PC-3 (cell line): Measurements from ENCODE around the gene CAVIN2.

DNA sequence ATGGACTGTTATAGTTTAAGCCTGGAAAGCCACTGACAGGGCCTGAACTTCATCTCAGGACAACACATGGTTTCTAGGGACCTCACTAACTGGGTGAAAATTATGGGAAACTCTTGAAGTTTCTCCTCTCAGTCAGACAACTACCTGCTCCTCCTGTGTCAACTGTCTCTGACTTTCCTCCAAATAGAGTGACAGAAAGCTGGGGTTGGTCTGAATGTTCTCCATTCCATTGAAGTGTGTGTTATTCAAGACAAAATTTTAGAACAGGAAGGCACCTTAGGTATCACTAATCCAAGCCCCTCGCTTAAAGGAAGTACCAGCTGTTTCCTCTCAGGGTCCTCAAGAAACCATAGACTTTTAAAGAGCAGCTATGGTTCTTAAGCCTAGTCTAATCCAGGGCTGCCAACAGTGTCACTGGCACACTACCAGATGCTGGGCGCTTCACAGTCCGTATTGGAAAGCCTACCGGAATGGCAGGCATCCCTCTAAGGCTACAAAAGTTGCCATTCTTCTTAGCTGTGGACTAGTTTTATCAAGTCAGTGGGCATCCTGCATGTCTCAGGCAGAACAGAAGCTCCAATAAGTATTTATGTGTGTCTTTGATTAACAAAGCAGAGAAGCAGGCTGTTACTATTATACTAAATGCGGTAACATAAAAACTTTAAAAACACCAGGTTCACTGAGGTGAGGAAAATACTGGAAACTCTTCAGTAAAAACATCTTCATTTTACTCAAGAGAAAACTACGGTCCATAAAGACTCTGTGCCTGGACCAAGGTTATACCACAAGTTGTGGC lies 1.9 kb downstream of the NEMP2 start:
- RAMPAGE, long total RNA: no peak

GRCh38 chr2:190537671-190538202 lies 3.2 kb upstream of the NEMP2 start:
- RAMPAGE, long total RNA: no peak

GRCh38 chr2:190659303-190659851 lies 10.5 kb downstream of the NAB1 start:
- RAMPAGE, long total RNA: no peak

DNA sequence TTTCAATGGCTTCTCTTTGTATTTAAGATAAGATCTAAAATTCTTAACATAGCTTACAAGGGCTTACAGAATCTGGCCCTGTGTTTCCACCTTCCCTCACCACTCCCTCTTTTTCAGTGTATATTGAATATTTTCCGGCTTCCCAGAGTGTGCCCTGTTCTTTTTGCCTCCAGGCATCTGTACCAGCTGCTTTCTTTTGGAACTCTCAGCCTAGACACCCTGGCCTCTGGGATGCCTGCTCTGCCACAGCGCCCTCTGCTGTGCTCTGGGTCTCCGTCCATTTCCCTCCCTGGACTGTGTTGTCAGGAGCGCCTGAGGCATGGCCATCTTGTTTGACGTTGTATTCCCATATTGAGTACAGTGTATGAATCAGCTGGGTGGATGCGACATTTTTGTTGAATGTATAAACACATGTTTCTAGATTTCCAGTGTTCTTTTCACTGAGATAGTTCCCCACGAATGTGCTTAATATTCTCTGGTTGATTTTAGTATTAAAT lies 31.4 kb downstream of the NAB1 start:
- RAMPAGE, long total RNA: no peak

DNA sequence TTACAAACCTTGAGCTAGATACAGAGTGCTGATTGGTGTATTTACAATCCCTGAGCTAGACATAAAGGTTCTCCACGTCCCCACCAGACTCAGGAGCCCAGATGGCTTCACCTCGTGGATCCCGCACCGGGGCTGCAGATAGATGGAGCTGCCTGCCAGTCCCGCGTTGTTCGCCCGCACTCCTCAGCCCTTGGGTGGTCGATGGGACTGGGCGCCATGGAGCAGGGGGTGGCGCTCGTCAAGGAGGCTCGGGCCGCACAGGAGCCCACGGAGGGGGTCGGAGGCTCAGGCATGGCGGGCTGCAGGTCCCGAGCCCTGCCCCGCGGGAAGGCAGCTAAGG lies 111.9 kb downstream of the NAB1 start:
- RAMPAGE, long total RNA: no peak

- RAMPAGE, long total RNA: no peak
Observed at GRCh38 chr2:190882432-190883182, 2.0 kb downstream of the GLS start.

GRCh38 chr2:190961881-190962809 lies 51.8 kb downstream of the STAT1 start:
- RAMPAGE, long total RNA: no peak

DNA sequence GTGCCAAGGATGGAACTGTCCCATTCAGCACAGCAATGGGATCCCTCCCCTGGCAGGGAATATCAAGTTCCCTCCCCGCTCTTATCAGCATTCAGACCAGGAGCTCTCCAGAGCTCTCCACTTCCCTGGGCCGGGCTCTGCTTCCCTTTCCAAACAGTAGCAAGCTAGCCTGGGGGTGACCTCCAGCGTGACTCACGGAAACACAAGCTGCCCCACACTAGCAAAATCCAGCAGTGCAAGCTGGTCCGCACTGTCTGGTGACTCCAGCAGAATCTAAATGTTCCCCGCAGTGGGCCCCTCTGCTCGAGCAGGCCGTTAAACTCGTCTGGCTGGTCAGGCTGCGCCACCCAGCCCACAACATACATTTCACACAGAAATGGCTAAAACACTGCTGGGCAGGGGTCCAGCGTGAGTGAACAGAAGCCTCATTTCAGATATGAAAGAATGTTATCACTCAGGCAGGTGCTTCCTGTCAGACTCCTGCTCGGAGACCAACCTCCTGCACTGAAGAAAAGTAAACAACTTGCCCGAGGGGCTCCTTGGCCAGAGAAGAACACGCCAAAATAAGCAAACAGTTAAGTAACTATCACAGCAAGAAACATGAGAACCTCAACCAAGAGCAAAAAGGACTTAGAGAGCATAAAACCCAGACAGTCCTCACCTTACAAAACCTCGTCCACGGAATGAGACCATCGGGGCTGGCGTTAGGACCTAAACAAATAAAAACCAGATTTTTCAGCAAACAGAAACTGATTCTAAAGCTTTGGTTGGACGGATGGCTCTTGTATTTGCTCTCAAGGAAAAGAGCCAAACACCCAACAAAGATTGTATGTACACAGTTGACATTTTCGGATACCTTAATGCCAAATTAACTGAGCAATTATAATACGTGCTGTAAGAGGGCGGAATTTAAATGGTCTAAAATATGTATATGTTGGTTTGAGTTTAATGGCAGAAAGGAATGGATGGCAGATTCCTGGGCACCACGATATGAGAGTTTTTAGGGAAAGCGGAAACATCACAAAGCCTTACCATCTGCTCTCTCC lies 33.7 kb downstream of the STAT1 start:
- RAMPAGE, long total RNA: no peak

DNA sequence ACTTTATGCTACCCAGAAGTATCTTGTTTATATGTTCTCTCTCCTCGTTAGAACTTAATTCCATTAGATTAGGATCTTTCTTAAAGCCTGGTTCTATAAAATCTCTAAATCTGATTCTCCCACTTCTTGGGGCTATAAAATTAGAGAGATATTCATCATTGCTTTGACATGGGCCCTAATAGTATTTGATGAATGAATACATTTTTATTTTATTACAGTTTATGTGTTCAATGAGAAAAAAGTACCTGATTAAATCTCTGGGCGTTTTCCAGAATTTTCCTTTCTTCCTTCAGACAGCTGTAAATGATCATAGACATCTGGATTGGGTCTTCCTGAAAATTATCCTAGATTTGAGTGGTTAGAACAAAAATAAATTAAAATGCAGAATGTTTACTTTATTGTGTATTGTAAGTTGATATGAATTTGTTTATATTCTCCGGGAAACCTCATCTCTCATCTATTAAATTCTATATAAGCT lies 6.6 kb downstream of the STAT1 start:
- RAMPAGE, long total RNA: no peak

DNA sequence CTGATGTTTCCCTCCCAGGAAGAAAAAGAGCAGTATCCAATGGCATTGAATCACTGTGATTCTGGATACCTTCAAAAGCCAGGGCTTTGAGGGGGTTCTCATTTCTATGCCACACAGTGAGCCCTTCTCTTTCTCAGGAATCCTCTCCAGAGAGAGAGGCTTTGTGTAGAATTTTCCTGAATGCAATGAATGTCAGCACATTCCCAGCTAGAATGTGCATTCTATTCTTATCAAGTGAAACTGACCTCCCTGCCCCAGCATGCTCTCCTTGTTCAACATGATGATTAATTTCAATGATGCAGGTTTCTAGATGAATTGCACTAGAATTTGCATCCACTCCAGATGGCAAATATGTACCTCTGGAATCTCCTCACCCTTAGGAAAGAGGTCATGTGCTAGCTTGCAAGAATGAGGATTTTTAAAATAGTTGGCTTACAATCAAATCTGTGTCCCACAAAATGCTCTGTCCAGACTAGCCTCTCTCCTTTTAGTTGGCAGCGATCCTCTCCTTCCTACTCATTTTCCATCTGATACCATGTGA lies 20.8 kb upstream of the STAT4 start:
- RAMPAGE, long total RNA: no peak

DNA sequence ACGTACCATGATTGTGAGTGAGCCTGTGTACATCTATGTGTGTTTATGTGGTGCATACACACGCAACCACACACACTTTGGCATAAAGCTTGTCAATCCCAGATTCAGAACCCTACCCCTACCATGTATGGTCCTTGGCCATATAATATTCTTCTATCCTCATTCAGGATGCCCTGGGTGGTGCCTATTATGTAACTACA lies 11.3 kb upstream of the MYO1B start:
- RAMPAGE, long total RNA: no peak

DNA sequence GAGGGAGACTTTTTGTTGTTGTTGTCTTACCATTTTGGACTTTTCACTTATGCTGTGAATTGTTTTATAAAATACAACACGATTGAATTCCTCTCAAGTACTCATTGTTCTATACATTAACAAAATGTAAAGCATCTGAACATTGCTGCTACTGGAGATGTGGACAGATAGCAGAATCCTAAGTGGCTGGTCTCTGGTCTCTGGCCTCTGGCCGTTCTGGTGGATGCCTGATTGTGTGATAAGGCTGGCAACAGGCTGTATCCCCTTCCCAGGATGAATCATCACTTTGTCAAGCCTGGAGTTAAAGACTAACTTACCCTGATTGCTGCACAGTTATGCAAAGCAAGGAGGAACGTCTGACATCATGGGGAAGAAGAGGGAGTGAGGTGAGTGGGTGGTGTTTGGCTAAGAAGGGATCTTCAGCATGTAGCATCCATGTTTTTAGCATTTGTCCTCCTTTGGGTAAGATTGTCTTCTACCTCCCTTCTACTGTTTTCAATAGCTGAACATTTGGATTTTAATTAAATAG lies 2.5 kb downstream of the MYO1B start:
- RAMPAGE, long total RNA: no peak

DNA sequence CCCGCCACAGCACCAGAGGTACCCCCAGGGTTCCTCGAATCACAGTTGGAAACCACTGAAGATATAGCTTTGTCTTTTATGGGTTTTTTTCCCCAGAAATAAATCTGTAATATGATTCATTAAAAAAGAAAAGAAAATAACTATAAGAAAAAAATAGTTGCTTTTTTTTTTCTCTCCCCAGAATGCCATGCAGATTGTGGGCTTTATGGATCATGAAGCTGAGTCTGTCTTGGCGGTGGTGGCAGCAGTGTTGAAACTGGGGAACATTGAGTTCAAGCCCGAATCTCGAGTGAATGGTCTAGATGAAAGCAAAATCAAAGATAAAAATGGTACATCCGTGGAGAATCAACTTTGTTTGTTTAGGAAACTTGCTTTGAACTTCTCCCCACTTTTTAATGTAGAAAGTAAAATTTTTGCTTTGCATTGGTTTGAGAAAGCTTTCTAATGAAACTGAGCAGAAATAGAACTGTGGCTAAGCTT lies 118.4 kb downstream of the MYO1B start:
- RAMPAGE, long total RNA: no peak

DNA sequence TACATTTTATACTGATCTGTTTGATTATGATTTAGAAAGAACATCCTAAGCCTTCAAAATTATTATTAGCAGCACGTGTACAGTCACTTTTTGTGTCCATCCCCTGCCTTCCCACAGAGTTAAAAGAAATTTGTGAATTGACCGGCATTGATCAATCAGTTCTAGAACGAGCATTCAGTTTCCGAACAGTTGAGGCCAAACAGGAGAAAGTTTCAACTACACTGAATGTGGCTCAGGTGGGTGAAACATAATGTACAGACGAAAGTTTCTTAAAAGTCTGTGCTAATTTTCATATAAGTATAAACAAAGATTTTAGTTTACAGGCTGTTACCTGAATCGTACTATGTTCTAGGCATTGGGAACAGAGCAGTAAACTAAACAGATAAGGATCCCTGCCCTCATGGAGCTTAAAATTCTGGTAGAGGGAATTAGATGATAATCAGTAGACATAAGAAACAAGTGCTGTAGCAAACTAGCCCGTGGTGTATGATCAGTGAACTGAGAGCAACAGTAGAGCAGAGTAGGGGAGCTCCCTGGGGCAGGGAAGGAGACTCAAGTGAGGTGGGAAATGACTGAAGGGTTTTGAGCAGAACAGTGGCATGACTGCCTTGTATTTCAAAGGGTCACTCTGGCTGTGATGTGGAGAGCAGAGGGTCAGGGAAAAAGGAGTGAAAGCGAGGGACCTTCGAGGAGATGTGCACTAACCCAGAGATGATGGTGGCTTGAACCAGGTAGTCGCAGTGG lies 119.0 kb downstream of the MYO1B start:
- RAMPAGE, long total RNA: no peak

DNA sequence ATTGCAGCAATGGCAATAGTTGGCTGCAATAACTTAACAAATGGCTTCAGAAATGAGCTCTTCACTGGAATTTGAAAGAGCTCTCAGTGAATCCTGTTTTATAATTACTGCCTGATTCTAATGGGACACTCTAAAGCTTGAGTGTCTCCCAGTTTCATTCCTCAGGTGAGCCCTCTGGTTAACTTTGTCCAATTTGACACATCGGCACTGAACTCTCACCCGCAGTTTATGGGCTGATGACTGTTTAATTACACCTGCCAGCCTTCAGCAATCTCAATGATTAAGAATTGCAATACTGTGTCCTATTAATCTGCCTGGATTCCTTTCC lies 110.8 kb upstream of the NABP1 start:
- RAMPAGE, long total RNA: no peak

DNA sequence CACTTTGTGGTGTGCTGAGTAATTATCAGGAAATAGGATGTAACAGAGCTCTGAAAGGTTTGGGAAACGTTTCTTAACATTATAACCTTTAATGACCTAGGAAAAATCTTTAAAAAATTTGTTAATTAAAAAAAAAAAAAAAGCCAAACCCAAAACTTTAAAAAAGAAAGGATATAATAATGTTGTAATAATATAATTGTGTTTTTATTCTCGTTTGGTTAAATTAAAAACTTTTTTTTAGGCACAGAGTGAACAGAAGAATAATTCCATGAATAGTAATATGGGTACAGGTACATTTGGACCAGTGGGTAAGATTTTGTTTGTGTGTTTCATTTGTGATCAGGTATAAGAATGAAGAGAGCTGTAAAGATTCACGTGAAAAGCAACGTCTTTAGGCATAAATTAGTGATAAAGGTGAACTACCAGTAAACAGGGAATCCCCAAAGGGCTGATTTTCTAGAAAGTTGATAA lies 6.1 kb downstream of the NABP1 start:
- RAMPAGE, long total RNA: no peak

DNA sequence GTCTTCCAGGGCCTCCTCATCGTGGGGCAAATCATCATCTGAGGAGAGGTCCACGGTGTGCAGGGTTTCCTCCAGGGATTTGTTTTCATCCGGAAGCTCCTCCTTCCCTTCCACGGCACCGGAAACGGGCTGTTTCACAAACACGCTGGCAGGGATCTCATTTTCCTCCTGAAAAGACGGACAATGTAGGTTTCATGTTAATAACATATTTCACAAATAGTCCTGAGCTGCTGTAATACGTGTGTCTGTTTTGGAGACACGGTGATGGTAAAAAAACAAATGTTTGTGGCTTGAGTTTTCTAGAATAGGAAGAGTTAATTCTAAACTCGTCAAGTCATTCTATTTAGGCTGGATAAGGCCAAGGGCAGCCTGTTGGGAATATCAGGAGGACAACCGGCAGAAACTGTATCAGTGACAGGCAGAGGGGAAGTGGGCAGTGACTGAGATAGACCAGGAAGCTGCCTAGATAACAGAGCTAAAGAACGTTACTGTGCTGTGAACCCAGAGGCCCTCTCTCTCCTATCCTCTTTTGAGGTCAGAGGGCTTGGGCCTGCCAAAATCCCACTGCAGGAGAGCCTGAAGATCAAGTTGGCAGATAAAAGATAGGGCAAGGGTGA lies 10.2 kb downstream of the CAVIN2 start:
- RAMPAGE, long total RNA: no peak

- RAMPAGE, long total RNA: no peak
Observed at GRCh38 chr2:191846852-191847603, at the start of gene CAVIN2. CAVIN2 (minus strand) TSS chr2:191847088.

DNA sequence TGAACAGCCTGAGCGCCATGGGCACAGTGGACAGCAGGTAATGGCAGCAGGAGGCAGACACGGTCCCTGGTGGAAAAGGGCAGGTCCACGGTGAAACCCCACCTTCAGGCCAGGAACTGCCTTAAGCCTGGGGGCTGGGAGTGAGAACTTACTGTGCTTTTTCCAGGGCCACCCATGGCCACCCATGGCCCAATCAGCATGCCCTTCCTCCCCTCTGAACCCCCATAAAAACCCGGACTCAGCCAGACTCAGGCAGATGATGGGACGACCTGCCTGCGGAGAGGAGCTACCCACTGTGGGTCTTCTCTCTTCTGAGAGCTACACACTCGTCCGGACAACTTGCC lies 633.5 kb upstream of the TMEFF2 start:
- RAMPAGE, long total RNA: no peak

- RAMPAGE, long total RNA: no peak
Observed at GRCh38 chr2:193142288-193142837, 947.6 kb upstream of the TMEFF2 start.